GM19239 (cell line): ENCODE measurements around a stretch of chr2.

- RRBS, result no CpG with 5 or more reads among the region's 3 CpGs
Measured at GRCh38 chr2:10128489-10129366, 6.2 kb downstream of the RRM2 start.

DNA sequence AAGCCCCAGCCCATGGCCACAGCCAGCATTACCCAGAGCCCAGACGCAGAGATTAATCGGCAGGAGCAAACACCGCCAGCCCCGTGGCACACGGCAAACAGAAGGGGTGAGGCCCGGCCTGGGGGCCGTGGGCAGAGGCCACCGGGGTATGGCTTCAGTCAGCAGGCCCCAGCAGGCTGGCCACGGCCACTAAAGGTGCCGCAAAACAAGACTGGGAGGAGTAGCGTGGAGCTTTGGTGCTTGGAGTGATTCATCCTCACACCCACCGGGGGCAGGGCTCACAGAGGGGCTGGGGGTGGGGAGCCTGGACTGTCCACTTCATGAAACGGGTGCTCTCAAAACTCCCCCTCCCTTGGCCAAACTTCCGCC, 61.5 kb upstream of the HPCAL1 start:
- RRBS, result no CpG with 5 or more reads among the region's 14 CpGs

GRCh38 chr2:10271781-10272311, 30.9 kb upstream of the HPCAL1 start:
- RRBS, result no CpG with 5 or more reads among the region's 13 CpGs

DNA sequence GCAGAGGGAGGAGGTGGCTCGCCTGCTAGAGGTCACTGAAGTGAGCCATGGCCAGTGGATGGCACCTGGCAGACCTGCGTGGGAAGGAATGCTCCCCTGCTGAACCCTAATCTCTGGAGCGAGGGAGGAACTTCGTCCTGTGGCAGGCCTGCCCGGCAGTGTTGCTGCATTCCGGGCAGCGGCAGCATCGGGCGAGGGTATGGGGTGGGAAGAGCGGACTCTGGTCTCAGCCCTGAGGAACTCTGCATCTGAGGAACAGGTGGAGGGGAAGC, 25.1 kb upstream of the HPCAL1 start:
- RRBS, result 89% methylated on average over 4 of the region's 10 CpGs

DNA sequence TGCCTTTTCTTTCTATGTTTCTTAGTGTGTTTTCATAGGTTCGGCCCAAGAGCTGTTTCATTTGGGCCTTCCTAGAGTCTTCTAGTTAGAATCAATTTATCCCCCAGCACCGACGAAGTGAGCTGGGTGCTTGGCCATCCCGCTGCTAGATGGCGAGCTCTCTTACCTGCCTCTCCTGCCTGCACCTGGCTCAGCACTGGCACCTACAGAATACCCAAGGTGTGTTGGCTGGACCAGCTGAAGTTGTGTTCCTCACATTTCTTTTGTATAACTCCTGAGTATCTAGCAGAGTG, 5.7 kb downstream of the HPCAL1 start:
- RRBS, result no CpG with 5 or more reads among the region's 5 CpGs

DNA sequence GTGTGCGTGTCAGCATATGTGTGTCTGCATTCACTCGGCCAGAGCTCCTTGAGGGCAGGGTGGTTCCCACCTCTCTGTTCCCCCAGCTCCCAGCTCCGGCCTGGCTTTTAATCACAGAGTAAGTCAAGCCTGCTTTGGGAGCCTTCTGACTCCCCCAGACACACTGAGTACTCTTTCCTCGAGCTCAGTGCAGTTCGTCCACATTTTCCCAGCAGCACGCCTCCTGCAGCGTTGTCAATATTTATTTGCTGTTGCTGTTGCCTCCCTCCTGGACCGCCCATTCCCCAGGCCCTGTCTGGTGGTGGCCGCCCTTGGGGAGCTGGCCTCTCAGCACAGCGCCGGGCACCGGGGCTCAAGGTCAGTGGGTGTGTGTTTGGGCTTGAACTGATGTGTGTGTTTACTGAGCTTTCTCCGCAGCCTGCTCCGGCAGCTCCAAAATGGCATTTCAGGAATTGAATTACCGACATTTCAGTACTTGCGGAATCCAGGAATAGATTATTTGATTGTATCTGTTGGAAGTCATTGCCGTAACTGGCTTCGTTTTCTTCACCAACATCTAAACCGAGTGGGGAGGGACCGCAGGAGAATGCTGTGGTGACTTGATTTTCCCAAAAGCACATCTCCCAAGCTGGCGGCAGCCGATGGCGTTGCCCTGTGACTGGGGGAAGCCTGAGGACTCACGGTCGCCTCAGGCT, 65.8 kb downstream of the HPCAL1 start:
- RRBS, result 98% methylated on average over 3 of the region's 25 CpGs

GRCh38 chr2:10371446-10372581, 69.1 kb downstream of the HPCAL1 start:
- RRBS, result 81% methylated on average over 3 of the region's 28 CpGs

GRCh38 chr2:10450475-10450964, 2.4 kb upstream of the ODC1 start:
- RRBS, result no CpG with 5 or more reads among the region's 10 CpGs

GRCh38 chr2:10493597-10494222, 45.6 kb upstream of the ODC1 start:
- RRBS, result 35% methylated on average over 4 of the region's 22 CpGs

- RRBS, result no CpG with 5 or more reads among the region's 5 CpGs
Measured at GRCh38 chr2:10709456-10709819, 12.0 kb upstream of the ATP6V1C2 start.

DNA sequence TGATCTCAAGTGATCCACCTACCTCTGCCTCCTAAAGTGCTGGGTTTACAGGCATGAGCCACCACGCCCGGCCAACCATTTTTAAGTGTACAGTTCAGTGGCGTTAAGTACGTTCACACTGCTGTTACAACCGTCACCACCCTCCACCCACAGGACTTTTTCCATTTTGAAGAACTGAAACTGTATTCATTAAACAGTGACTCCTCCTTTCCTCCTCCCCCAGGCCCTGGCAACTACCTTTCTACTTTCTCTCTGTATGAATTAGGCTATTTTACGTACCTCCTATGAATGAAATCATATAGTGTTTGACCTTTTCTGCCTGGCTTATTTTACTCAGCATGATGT, 24.1 kb downstream of the ATP6V1C2 start:
- RRBS, result no CpG with 5 or more reads among the region's 6 CpGs

- RRBS, result no CpG with 5 or more reads among the region's 18 CpGs
Measured at GRCh38 chr2:10762536-10763224, 41.2 kb downstream of the ATP6V1C2 start.

DNA sequence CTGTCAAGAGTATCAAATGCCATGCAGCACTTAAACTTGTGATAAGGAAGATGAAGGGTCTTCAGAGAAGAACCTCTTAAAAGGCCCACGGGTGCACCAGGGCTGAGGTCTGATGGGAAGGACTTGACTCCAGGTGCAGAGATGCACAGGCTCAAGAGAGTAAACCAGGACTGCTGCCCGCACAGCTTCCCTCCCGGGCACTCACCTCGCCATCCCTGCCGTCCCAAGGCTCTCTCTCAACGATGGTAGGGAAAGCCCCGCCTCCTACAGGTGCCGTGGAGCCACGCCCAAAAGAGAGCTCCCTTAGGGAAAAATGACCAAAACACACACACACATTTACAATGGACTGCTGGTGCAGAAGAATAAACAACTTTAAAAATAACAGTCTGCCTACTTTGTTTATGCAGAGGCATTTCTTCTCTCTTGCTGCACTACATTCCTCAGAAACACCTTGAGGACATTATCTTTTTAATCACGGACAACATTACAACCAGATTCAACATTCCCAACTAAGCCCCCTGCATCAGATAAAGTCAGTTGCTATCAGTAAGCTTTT, 27.8 kb downstream of the PDIA6 start:
- RRBS, result no CpG with 5 or more reads among the region's 10 CpGs

DNA sequence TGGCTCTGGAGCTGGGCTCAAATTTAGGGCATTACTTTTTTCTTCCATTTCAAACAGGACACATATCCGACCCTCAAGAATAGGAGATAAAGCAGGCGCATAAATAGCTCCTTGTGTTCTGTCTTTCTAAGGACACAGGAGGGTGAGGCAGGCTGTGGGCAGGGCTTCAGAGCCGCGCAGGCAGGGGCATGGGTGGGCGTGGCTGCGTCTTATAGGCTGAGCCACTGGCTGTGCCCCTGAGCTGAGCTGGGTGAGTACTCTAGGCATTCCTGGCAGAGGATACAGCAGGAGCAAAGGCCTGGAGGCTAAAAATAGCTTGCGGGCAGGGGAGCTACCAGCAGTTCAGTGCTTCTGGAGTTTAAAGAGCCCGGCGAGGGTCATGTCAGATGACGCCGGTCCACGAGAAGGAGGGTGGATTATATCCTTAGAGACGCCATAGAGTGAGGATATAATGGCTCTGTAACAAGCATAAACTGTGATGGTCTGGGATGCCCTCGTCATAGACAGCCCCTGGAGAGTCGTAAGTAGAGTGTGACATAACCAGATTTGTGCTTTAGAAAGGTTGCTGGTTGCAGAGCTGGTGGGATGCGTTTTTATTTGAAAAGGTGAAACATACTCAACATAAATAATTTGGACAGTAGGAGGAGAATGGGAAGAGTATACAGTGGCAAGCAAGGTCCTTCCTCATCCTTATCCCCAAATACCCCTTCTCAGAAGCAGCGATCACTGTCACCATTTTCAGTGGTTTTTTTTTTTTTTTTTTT, 31.6 kb upstream of the PDIA6 start:
- RRBS, result no CpG with 5 or more reads among the region's 17 CpGs

DNA sequence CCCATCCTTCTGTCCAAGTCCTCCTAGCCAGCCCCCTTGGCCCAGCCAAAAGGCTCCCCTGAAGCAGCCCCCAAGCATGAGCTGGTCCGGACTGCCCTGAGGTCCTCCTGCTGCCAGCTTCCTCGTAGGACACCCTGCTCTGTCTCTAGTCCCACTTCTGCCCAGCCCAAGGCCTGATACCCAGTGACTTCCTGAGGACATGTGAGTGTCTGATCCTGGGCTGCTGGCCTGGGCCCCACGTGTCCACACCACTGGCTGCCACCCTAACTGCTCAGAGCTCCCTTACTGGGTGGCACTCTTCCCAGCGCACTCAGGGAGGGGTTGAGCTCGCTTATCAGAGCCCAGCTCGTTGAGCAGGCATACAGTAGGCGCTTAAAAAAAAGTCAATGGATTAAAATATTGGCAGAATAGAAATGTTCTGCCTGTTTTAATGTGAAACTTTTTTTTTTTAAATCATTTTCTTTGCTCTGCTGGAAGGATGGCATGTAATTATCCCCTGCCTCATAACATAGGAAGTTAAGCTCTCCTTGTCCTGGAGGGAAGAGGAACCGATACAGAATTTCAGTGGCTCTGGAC, 34.5 kb upstream of the PDIA6 start:
- RRBS, result no CpG with 5 or more reads among the region's 8 CpGs

DNA sequence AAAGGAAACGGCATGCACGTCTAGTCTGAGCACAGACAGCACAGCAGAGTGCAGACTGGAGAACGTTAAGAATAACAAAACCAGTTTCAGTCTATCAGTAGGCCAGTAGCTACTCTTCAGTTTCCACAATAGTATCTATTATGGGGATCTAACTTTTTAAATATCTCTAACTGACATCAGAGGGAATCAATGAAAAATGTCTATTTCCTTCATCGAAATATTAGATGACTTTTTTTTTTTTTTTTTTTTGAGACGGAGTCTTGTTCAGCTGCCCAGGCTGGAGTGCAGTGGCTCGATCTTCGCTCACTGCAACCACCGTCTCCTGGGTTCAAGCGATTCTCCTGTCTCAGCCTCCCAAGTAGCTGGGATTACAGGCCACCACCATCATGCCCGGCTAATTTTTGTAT, 26.1 kb downstream of the SLC66A3 start:
- RRBS, result no CpG with 5 or more reads among the region's 10 CpGs

GRCh38 chr2:11201232-11201642, 46.0 kb downstream of the SLC66A3 start:
- RRBS, result no CpG with 5 or more reads among the region's 3 CpGs

DNA sequence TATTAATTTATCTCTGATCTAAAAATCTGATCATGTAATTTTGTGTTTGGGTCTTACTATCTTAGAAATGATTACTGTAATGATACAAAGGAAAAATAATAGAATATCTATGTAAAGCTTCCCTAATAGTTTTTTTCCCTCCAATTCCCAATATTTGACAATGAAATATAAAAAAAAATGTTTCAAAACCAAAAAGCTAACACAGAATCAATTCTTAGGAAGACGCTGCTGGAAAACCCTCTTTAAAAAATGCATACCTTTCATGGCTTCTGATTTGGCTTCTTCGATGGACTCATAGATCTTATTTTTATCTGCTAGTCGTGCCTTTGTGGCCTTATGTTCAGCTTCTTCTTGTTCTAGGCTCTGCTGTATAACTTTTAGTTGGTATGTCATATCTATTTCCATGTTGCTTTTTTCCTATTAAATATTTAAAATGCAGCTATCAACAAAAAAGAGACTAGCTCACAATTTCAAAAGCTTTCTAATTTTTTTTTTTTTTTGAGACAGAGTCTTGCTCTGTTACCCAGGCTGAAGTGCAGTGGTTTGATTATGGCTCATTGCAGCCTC, 56.2 kb downstream of the SLC66A3 start:
- RRBS, result no CpG with 5 or more reads among the region's 3 CpGs

DNA sequence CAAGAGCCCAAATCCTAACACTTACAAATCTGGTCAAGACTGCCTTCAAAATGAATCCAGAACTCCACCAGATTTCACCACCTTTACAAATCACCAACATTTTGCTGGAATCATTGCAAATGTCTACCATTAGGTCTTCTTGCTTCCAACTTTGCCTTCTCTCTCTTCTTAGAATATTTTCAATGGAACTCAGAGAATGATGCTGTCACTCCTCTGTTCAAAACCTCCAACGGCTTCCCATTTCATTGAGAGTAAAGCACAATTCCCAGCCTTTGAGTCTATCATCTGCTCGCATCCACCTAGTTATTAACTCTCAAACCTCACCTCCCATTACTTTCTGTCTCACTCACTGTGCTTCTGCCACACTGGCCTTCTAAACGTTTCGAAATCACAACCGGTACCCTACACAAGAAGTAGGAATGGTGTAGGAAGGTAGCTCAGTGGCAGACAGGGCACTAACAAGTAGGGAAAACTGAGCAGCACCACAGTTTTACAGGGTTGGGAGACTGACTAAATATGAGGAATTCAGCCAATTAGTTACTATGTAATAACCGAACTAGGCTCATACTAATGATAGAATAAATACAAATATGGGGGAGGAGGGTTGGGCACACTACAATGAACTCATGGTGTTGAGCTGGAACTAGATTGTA, 39.9 kb downstream of the ROCK2 start:
- RRBS, result no CpG with 5 or more reads among the region's 6 CpGs

DNA sequence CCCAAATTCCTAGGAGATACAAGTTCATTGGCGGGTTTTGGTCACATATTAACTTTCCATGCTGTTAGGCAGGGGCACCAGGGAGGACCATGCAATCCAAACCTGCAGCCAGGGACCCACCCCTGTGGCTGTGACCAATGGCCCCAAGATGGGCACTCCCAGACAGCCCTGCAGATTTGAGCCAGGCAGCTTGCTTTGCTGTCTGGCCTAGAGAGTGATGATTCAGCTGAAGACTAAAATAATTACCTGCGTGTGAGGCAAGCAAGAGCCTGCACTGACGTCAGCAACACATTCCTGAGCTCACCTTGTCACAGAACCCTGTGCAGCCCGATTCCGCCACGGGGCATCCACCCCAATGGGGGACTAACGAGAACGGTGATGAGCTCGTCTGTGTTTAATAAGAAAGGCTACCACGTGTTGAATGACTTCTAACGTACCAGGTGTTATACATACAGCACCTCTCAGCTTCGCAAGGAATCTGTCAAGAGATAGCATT, 45.4 kb upstream of the ROCK2 start:
- RRBS, result no CpG with 5 or more reads among the region's 12 CpGs